Renal cortical epithelial cell (primary cell): ENCODE measurements around a stretch of chr15.

DNA sequence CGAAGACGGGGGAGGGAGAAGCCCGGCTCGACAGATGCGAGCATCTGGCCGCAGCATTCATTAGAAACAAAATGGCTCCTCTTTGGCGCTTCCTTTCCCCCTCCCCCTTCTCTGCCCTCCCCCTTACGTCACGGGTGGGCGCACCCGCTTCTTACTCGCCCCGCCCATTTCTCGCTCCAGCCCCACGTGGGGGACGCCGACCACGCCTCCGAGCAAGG lies 1.7 kb upstream of the TLE3 start:
- RRBS: no CpG with 5 or more reads among the region's 19 CpGs

DNA sequence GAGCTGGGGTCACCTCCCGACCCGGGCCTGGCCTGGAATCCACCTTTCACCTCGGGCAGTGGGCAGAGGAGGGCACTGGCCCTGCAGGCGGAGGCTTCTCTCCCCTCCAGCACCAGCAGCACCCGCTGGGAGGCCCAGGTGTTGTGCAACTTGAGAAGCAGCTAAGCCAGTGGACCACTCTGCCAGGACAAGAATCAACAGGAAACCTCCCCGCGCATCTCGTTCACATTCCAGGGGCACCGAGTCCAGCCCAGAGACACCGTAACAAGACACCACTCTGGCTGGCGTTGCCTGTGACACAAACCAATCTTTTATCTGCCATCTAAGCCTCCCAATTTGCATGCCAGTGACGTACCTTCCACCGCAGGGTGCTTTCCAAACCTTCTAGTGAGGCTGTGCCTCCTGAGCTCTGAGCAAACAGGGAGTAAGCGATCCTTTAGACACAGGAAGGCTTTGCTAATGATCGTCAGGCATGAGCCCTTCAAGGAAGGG lies 98.8 kb upstream of the TLE3 start:
- RRBS: no CpG with 5 or more reads among the region's 15 CpGs

GRCh38 chr15:70266406-70266649 lies 168.6 kb upstream of the TLE3 start:
- RRBS: no CpG with 5 or more reads among the region's 11 CpGs

GRCh38 chr15:70328382-70328761 lies 230.7 kb upstream of the TLE3 start:
- RRBS: no CpG with 5 or more reads among the region's 1 CpG

GRCh38 chr15:70421029-70421533 lies 323.4 kb upstream of the TLE3 start:
- RRBS: no CpG with 5 or more reads among the region's 4 CpGs

GRCh38 chr15:70474650-70475652 lies 288.4 kb downstream of the UACA start:
- RRBS: 98% methylated on average over 8 of the region's 37 CpGs

DNA sequence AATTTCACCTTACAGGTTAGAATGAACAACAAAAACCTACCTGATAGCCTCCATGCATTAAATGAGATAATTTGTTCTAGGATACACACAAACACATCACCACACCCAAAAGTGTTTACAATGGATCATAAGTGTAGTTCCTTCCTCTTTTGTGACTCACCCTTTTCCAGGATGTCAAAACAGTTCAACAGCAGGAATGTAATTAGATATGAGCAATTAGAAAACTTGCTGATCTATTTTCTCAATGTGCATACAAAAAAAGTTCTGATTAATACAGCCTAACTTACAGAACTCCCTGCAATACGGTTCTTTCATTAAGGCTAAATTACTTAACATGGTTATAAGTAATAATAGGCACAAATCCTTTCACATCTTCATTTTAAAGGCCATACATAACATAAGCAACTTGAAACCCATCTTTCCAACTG lies 21.5 kb downstream of the UACA start:
- RRBS: no CpG with 5 or more reads among the region's 1 CpG

GRCh38 chr15:70794885-70795127 lies 31.4 kb upstream of the UACA start:
- RRBS: no CpG with 5 or more reads among the region's 2 CpGs

DNA sequence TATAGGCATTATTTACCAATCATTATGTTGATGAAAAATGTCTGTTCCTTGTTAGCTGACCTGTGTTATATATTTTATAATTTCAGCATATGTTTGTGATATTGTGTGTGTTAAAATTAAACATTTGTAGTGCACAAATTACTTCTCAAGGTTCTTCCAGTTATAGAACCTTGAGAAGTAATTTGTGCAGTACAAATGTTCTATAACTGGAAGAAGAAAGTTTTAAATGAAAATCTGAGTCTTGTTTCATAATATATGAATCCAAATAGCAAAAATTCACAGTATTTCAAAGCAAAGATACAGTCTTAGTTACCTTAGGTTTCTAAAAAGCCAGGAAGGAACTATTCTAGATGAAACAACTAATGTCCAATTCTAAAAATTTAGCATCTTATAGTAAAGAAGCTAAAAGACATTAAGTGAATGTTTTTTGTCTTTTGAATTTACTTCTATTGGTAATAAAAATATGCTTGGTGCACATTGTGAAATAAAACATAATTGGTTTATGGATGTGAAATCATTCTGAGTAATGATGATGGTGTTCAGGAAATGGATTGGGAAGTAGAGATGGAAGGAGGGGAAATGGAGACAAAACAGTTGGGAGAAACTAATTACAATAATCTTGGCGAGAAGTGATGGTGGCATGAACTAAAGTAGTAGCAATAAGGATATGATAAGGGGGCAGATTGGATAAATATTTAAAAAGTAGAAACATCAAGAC lies 21.4 kb downstream of the LRRC49 start:
- RRBS: no CpG with 5 or more reads among the region's 1 CpG

- RRBS: 1% methylated on average over 10 of the region's 25 CpGs
Observed at GRCh38 chr15:71116018-71116385, 731 bp downstream of the THSD4 start.

- RRBS: no CpG with 5 or more reads among the region's 5 CpGs
Observed at GRCh38 chr15:71116866-71117405, 1.7 kb downstream of the THSD4 start.

DNA sequence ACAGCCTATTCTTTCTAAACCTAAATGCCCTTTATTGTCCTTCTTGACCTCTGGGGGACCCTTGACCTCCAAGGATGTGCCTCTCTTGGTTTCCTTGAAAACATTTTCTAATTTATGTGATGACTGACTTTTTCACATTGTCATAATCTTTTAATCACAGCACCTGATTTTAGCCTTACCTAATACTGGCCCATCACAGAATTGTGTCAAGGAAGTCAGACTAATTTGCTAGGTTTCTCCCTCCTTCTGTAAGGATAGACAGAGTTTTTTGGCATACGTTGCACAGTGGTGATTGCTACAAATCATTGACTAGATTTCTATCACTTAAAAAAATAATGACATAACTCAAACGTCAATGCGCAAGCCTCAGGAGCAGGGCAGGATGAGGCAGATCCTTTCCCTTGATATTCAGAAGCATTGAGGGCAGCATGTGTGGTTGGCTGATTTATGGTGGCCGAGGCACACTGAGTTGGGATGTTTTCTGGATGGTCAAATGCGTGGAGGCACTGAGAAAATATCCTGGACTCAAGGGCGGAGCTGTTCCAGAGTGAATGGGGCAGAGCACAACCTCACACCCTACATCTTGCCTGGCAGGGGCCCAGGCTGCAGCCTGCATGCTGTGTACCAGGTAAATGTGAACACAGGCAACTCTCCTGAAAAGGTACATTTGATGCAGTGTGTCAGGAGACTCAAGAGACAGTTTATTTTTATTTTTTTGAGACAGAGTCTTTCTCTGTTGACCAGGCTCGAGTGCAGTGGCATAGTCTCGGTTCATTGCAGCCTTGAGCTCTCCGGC lies 14.4 kb downstream of the THSD4 start:
- RRBS: no CpG with 5 or more reads among the region's 9 CpGs

DNA sequence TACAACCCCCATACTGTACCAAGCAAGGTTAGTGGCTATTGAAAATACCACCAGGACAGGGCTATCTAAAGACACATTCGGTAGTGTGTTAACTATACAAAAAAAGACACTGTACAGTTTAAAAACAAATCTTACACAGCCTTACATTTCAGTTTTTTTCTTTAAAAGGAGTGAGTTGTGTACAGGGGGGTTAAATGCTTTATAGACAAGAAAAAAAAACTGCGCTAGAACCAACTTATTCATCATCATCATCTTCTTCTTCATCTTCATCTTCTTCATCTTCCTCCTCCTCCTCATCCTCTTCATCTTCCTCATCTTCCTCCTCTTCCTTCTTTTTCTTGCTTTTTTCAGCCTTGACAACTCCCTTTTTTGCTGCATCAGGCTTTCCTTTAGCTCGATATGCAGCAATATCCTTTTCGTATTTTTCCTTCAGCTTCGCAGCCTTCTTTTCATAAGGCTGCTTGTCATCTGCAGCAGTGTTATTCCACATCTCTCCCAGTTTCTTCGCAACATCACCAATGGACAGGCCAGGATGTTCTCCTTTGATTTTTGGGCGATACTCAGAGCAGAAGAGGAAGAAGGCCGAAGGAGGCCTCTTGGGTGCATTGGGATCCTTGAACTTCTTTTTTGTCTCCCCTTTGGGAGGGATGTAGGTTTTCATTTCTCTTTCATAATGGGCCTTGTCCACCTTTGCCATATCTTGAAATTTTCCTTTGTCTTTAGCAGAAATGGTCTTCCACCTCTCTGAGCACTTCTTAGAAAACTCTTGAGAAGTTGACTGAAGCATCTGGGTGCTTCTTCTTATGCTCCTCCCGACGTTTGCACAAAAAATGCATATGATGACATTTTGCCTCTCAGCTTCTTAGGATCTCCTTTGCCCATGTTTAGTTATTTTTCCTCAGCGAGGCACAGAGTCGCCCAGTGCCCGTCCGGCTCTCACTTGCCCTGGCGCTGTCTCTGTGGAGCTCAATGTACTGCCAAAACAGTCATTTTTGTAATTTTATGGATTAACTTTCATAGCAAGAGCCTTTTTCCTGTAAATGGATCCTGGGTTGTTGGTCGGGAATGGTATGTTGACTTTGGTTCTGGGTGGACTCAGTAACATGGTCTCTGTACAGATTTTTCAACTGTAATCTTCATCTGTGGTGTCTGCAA lies 49.6 kb downstream of the THSD4 start:
- RRBS: no CpG with 5 or more reads among the region's 16 CpGs

GRCh38 chr15:71174342-71175024 lies 59.2 kb downstream of the THSD4 start:
- RRBS: no CpG with 5 or more reads among the region's 22 CpGs

DNA sequence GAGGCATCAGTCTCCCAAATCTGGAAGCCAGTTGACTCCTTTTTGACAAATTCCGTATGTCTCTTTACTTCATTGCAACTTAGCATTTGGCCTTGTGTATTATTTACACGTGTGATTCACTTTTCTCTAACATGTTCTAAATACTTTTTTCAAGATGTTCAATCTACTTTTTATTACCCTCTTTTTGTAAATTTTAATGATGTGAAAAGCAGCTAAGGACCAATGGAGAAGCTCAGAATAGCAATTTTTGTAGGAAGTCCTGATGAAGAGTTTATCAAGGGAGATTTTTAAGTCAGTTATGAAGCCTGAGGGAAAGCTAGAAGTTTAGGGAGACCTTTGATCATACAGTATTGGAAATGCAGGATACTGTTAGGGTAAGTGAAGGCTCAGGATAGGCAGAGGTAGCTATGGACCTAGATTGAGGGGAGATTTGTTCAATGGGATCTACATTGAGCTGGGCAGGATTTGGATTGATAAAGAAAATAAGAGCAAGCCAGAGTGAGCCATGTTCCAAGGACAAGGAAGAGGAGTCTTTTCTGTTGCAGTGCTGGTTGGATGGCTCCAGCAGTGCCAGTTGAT lies 187.8 kb upstream of the NR2E3 start:
- RRBS: no CpG with 5 or more reads among the region's 2 CpGs

GRCh38 chr15:71747978-71748867 lies 62.1 kb upstream of the NR2E3 start:
- RRBS: 4% methylated on average over 7 of the region's 20 CpGs

DNA sequence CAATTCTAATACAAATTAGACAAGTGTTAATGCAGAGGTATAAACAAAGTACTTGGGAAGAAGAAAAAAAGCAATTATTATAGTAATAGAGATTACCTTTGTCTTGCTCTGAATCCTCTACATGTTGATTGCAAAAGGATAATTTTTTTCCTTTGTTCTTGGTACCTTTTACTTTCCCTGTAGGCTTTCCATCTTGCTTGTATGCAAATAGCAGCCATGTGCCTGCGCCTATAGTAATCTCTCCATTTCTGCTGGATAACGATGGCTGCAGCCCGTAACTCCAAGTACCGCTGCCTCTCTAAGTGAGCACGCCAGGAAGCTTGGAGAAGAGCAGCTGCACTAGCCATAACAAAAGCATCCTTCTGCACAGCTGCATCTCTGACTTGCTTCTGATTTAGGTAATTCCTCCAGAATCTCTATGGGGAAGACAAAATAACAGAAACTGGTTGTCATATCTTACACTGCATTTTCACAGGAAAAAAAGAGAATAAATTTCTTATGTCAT lies 89.3 kb downstream of the NR2E3 start:
- RRBS: no CpG with 5 or more reads among the region's 5 CpGs

- RRBS: no CpG with 5 or more reads among the region's 12 CpGs
Observed at GRCh38 chr15:72198903-72199909, 1.6 kb upstream of the GRAMD2A start.

DNA sequence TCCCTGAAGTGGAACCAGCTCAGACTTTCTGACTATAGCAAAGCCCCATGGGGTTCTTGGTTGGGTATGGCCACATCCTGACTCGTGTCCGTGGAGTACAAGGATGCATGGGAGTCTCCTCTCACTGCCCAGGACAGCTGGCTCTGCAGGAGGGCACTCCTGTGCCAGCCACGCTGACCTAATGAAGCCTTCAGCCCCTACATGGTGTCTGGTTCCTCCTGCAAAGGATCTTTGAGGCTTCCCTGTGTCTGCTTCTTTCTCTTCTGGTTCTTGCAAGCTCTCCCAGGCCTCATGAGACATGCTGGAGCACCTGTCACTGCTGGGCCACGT lies 90.0 kb upstream of the ADPGK start:
- RRBS: no CpG with 5 or more reads among the region's 4 CpGs

DNA sequence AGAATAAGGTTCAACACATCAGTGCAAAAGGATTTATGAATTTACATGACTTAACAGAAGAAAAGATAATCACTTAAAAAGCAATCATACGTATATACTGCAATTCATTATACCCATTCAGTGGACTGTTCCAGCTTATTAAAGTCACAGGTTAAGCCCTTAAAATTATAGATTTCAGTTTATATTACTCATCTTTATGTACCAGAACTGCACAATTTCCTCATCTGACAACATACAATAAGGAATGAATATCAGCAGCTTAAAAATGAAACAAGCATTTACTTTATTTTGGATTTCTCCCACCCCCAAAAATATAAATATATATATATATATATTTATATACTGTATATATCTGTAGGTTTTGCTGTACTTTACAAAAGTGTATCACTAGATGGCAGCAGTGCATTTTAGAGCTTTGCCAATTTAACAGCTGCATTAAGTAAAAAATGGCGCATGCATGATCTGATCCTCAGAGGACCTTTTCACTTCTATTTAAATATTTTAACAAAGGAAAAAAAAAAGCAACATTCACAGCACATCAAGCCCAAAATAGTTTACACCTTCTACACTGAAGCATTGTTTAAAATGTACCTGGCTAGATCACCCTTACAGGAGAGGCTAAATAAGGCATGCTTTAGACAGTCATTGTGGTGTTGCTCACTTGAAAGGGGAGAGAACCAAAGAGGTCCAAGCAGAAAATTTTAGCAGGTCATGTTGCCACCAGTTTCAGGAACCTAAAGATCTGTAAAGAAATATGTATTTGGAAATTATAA lies 72.7 kb downstream of the NPTN start:
- RRBS: no CpG with 5 or more reads among the region's 2 CpGs